HEK293 (cell line): ENCODE results near the genes SCPEP1 and MSI2.

GRCh38 chr17:56912017-56912855, 1.6 kb downstream of the TRIM25 start:
- PRO-cap, result no peak
- RRBS, 2 experiments, result 93 to 96% methylated on average over 5 of the region's 14 CpGs

DNA sequence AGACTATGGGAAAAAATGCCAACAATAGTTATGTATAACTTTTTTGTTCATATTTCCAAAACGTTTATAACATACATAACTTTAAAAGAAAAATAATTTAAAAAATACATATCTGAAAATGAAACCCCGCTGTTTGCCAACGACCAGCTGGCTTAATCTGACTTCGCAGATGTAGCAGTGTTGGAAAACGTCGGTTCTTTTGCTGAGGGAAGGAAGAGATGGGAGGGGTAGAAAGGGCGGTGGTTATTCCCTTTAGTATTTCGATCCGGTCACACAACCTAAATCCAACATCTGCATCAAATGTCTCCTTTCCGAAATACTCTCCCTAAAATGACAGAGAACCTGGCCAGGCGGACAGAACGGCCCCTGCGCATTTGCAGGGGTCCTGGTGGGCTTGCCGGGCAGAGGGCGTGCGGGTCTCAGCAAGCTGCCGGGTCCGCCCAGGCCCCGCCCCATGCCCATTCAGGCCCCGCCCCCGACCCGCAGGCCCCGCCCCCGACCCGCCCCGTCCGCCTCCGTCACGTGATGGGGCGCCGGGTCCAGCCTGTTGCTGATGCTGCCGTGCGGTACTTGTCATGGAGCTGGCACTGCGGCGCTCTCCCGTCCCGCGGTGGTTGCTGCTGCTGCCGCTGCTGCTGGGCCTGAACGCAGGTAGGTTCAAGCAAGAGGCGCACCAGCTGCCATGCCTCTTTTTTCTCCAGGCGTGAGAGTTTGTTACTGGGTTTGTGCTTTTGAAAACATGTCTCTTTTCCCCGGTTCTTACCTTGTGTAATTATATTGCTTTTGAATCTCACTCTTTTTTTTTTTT, at the start of gene SCPEP1:
Gene SCPEP1 (plus strand): TSS at position 547 of the 808 bp plus-strand sequence.
- PRO-cap, result bidirectional peak, plus-strand start at position 587 of the sequence, minus-strand start at position 456 of the sequence
- RRBS, 2 experiments, result 0% methylated on average over 3 of the region's 43 CpGs

GRCh38 chr17:56985468-56985695, 7.5 kb downstream of the SCPEP1 start:
- PRO-cap, result no peak
- RRBS, 2 experiments, result no CpG with 5 or more reads among the region's 4 CpGs

DNA sequence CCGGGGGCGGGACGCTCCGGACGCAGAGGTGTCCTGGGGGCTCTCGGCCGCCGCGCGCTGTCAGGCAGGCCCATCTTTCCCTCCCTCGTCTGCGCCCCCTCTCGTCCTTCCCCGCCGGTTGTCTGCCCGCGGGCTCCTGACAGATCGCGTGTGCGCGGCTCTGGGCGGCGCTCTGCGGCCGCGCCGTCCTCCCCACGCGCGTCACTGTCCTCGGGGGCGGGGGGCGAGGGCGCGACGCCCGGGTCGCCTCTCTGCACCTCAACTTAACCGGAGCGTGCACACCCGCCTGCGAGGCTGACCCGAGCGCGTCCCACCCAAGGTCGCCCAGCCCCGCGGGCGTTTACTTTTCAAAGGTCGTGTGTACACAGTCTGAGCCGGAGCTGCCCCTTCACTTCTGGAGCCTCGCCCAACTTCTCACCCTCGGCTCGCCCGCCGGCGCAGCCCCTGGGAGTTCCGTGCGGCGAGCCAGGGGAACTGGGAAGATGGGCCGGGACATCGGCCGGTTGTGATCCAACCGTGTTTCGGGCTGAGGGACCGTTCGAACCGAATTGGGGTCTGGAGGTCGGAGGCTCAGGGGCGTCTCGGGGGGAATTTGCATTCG, 568 bp downstream of the AKAP1 start:
- PRO-cap, result bidirectional peak, plus-strand start at position 350 of the sequence, minus-strand start at position 93 of the sequence
- RRBS, 2 experiments, result 1 to 2% methylated on average over 22 to 28 of the region's 72 CpGs

GRCh38 chr17:57256261-57257207, at the start of gene MSI2:
MSI2 (plus strand) TSS chr17:57256523.
- PRO-cap, result bidirectional peak, plus-strand start at chr17:57256633, minus-strand start at chr17:57256340; bidirectional peak, plus-strand start at chr17:57256854, minus-strand start at chr17:57256844; bidirectional peak, plus-strand start at chr17:57256951, minus-strand start at chr17:57256994
- RRBS, 2 experiments, result 2% methylated on average over 57 to 64 of the region's 92 CpGs

DNA sequence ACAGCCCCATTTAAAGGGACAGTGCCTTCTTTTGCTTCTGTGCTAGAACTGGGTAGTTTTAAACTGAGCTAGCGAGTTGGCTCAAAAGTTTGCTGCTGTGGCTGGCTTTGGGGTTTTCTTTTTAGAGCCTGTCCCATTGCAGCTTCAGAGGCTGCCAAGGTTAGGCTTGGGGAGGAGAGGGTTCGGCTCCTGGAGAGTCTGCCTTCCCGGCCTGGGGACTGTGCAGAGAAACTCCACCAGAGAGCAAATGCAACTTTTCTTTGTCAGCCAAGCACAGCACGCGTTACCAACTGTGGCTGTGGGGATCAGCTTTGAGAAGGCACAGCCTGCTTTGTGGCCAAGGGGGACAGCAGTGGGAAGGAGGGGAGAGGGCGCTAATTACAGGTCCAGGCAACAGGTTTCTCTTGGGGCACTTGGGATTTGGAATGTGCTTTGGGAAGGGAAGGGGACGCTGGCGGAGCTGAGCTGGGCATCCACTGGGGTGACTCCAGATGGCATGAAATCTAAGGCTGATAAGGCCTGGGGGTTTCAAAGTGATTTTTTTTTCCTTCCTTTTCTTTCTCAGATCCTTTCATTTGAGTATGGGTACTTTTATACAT, 2.2 kb downstream of the MSI2 start:
- PRO-cap, result no peak
- RRBS, 2 experiments, result no CpG with 5 or more reads among the region's 8 CpGs

- PRO-cap, result no peak
- RRBS, 2 experiments, result no CpG with 5 or more reads among the region's 10 CpGs
Observed at GRCh38 chr17:57260155-57261081, 4.1 kb downstream of the MSI2 start.

GRCh38 chr17:57372081-57372456, 115.7 kb downstream of the MSI2 start:
- PRO-cap, result no peak
- RRBS, 2 experiments, result no CpG with 5 or more reads among the region's 3 CpGs

DNA sequence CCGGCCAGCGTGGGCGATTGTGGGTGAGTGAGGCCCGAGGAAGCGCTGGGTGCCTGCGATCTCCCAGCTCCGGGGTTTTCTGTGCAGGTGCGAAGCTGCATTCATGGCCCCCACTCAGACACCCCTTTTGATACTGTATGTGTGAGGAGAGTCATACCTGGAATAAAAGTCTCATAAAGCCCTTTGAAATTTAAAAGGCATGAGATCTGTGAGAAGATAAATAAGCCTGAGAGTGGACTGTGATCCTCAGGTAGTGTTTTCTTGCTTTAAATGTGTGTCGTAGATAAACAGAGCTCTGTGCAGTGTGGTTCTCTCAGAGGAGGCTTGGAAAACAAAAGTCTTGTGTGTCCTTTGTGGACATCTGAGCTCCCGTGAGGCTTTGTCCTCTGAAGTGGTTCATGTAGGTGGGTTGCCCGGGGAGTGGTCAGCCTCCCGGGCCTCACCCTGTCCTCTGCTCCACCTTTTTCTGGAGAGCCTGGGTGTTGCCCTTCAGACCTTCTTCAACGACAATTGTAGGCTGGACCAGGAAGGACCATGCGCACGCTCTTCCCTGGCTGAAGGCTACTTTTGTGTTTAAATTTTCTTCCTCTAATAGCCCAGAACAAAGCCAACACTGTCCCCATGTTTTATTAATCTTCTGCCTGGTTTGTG, 151.0 kb downstream of the MSI2 start:
- PRO-cap, result no peak
- RRBS, 2 experiments, result 85 to 92% methylated on average over 7 of the region's 15 CpGs

- PRO-cap, result no peak
- RRBS, 2 experiments, result no CpG with 5 or more reads among the region's 5 CpGs
Observed at GRCh38 chr17:57407855-57408262, 151.5 kb downstream of the MSI2 start.

GRCh38 chr17:57551076-57551895, 193.8 kb downstream of the CCDC182 start:
- PRO-cap, result no peak
- RRBS, 2 experiments, result 92 to 95% methylated on average over 2 of the region's 16 CpGs

DNA sequence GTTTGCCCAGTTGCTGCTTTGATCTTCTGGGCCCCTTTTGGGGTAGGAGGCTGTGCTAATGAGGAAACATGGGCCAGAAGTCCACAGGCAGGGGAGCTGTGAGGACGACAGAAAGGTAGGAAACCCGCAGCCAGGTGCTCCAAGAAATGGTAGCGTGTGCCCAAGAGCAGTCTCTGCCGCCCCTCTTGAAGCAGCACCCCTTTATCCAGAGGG, 183.6 kb downstream of the CCDC182 start:
- PRO-cap, result no peak
- RRBS, 2 experiments, result no CpG with 5 or more reads among the region's 4 CpGs

GRCh38 chr17:57681890-57682559, 63.1 kb downstream of the CCDC182 start:
- PRO-cap, result no peak
- RRBS, 2 experiments, result no CpG with 5 or more reads among the region's 6 CpGs

DNA sequence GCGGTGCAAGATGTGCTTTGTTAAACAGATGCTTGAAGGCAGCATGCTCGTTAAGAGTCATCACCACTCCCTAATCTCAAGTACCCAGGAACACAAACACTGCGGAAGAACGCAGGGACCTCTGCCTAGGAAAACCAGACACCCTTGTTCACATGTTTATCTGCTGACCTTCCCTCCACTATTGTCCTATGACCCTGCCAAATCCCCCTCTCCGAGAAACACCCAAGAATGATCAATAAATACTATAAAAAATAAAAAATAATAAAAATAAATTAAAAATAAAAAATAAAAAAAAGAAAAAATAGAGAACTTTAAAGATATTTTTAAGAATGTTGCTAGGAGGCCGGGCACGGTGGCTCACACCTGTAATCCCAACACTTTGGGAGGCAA, 3.2 kb downstream of the MRPS23 start:
- PRO-cap, result no peak
- RRBS, 2 experiments, result no CpG with 5 or more reads among the region's 7 CpGs

DNA sequence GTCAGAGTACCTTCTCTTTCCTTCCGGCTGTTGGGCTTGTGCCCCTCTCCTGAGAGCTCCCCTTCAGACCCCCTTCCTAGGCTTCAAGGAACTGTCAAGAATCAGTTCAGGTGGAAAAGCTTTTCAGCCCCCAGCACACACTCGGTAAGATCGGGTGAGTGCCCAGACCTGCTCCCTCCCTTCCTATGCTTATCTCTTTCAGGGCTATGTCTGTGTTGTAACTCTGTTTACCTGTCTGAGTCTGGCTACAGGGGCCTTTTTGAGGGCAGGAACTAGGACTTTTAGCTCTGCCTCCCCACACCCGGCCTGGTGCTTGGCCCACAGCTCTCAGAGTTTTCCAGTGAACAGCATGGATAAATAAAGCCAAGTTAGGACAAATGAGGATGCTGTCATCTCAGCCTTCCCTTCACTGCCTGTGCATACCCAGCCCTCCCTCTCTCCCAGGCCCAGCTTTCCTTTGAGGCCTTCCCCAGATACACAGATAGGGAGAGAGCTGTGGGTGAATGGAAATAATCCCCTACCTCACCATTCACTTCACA, 5.6 kb upstream of the MRPS23 start:
- PRO-cap, result no peak
- RRBS, 2 experiments, result no CpG with 5 or more reads among the region's 4 CpGs

DNA sequence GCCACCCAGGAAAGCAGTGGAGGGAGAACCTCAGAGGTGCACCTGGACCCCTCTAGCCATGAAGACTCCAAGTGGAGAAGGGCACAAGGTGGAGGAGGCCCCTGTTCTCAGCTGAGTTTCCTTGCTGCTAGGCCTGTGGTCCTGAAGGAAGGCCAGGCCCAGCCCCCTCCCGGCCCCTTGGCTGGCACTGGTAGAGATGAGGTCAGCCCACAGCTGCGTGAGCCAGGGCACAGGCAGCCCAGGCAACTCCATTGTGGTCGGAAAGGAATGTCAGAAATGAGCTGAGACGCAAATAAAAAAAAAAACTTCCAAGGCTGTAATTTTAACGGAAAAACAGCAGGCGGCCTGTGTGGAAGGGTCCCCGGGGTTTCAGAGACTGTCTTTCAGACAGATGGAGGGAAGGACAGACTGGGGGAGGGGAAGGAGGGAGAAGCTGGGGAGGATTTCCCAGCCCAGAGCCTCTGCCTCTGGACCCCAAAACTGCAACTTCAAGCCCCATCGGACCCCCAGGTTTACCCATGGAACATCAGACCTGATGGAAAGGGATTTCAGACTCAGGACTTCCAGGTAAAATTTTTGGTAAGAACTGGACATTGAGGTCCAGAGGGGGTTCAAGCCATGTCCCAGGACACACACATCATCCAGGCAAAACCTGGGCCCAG, 25.6 kb upstream of the MRPS23 start:
- PRO-cap, result no peak
- RRBS, 2 experiments, result no CpG with 5 or more reads among the region's 8 CpGs

- PRO-cap, result no peak
- RRBS, 2 experiments, result no CpG with 5 or more reads among the region's 3 CpGs
Observed at GRCh38 chr17:57943685-57944166, 11.5 kb downstream of the CUEDC1 start.

- PRO-cap, result no peak
- RRBS, 2 experiments, result no CpG with 5 or more reads among the region's 4 CpGs
Observed at GRCh38 chr17:57952481-57953104, 2.6 kb downstream of the CUEDC1 start.

- PRO-cap, result unidirectional peak, minus-strand start at chr17:57995398; unidirectional peak, minus-strand start at chr17:57995527
- RRBS, 2 experiments, result no CpG with 5 or more reads among the region's 4 CpGs
Observed at GRCh38 chr17:57995208-57996157, 7.4 kb upstream of the VEZF1 start.

- PRO-cap, result no peak
- RRBS, 2 experiments, result no CpG with 5 or more reads among the region's 1 CpG
Observed at GRCh38 chr17:57998678-57999313, 8.2 kb downstream of the SRSF1 start.